ENCODE data around the gene HDGFL1.

DNA sequence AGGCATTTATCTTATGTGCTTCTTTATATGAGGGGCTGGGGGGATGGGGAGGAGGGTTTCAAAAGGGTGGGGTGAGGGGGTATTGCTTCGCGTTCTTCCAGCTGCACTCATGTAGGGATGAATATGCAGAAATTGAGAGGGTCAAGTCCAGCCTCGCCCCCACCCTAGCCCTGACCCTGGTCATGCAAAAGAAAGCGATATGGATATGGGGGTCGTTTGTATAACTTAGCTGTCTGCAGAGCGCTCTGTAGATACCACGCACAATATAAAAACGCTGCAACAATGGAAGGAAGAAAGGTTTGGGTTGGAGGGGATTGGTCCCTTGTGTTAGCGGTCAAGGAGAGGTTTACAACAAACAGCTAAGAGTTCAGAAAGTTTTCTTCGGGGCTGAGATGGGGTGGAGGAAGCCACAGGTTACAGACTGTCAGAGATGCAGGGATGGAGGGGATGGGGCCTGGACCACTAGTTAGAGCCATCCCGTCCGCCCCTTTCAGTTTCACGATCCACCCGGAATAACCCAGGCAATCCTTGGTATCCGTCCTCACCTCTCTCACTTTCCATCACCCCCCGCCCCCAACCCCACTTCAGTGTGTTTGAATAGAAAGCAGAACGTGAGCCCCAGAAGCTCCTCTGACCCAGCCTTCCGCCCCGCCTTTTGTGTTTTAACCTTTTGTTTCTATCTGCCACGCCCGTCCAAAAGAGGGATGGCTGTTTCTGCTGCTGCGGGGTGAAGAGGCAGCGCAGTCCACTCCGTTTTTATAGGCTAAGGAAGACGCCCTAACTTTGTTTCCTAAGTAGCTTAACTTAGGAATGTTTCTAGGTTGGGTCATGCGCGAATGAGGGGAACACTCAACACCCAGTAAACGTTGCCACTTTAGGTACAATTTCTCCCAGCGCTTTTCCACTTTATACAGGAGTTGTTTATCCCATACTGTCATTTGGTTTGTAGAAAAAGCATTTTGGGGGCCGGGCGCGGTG lies 73.6 kb downstream of the SOX4 start:
- PRO-cap = bidirectional peak, plus-strand start at position 124 of the sequence, minus-strand start at position 127 of the sequence; bidirectional peak, plus-strand start at position 493 of the sequence, minus-strand start at position 514 of the sequence; bidirectional peak, plus-strand start at position 704 of the sequence, minus-strand start at position 659 of the sequence

GRCh38 chr6:21883352-21884087 lies 290.0 kb downstream of the SOX4 start:
- PRO-cap = no peak

DNA sequence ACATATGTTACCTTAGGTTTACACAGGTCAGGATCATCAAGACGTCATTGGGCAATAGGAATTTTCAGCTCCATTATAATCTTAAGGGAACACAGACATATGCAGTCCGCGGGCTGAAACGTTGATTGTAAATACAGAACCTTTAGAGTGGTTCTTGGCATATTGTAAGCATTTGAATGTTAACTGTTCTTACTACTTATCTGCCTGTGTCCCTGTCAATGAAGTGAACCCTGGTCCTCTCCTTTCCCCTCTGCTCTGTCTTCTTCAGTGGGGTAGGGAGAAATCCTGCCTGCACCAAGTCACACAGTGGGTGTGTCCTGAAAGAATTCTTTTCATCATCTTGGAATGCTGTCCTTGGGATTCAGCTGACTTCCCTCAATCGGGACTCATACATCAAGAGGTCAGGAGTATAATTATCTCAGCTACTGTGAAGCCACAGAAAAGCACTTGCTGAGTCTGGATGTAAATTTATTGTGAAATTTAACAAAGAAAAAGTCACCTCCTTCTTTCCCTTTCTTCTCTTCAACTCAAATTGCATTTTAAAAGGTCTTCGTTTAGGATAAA lies 328.5 kb downstream of the SOX4 start:
- PRO-cap = no peak

DNA sequence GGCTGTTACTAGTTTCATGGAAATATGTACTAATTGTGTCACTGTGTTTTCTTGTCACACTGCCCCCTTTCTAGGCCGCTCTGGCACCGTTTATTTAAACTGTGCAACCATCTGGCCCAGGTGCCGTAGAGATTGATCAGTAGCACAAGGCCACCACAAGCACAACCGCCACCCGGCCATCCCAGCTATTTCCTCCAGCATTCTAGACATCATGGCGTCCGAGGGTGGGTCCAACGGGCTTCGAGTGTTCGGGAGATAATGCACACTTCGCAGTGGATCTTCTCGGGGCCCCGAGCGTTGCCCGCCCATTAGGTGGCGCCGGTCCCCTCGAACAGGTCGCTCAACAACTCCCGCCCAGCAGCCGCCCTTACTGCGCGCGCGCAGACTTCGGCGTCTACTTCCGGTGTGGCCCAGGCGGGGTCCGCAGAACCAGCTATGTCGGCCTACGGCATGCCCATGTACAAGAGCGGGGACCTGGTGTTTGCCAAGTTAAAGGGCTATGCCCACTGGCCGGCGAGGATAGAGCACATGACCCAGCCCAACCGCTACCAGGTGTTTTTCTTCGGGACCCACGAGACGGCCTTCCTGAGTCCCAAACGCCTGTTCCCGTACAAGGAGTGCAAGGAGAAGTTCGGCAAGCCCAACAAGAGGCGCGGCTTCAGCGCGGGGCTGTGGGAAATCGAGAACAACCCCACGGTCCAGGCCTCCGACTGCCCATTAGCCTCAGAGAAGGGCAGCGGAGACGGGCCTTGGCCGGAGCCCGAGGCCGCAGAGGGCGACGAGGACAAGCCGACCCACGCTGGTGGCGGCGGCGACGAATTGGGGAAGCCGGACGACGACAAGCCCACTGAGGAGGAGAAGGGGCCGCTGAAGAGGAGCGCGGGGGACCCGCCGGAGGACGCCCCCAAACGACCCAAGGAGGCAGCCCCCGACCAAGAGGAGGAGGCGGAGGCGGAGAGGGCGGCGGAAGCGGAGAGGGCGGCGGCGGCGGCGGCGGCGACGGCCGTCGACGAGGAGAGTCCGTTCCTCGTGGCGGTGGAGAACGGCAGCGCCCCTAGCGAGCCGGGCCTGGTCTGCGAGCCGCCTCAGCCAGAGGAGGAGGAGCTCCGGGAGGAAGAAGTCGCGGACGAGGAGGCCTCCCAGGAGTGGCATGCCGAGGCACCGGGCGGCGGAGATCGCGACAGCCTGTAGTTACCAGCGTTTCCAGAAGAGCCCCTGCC lies at the start of gene HDGFL1:
Gene HDGFL1 (plus strand): TSS at position 426 of the 1,220 bp plus-strand sequence.
- PRO-cap = no peak

DNA sequence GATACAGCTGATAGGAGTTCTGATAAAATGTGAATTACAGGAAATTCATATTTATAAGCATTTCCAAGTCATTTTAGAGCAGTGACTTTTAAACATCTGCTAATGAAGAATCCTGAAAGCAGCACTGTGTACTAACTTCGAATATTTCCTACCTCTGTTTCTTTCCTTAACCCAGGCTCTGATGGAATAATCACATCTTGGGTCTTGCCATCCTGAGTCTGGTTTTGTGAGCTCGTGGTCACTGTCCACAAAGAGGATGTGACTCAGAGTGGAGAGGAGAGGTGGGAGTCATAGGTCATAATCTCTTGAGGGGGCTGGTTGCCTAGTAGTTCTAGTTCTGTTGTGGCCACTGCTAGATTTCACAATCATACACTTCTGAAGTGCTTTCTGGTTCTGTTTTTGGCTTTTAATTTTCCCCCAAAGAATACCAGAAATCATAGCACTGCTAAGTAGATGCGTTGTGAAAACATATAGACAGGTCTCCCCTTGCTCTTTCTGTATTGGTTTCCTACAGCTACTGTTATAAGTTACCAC lies 102.6 kb downstream of the NRSN1 start:
- PRO-cap = no peak

DNA sequence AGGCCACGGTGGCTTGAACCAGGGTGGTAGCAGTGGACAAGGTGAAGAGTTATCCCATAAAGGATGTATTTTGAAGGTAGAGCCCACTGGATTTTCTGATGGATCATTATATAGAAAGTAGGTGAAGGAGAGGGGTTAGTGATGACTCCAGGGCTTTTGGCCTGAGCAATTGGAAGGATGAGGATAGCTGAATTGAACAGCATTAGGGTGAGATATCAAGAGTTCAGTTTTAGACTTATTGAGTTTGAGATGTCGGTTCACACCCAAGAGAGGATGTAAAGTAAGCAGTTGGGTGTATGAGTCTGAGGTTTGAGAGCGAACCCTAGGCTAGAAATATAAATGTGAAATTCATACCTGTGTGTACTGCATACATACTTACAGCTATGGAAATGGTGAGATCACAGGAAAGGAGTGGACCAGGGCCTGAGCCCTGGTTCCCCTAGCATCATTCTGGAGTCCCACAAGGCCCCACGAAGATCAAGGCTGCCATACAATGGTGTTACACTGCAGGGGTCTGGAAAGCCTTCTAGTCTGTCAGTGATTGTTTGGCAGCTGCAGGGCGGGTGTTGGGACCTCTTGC lies 3.3 kb downstream of the ALDH5A1 start:
- PRO-cap = no peak

GRCh38 chr6:24662206-24663128 lies 4.2 kb downstream of the TDP2 start:
- PRO-cap = no peak

GRCh38 chr6:24701297-24701885 lies 17.6 kb downstream of the C6orf62 start:
- PRO-cap = no peak

GRCh38 chr6:24705274-24706458 lies 13.3 kb downstream of the C6orf62 start:
- PRO-cap = no peak

DNA sequence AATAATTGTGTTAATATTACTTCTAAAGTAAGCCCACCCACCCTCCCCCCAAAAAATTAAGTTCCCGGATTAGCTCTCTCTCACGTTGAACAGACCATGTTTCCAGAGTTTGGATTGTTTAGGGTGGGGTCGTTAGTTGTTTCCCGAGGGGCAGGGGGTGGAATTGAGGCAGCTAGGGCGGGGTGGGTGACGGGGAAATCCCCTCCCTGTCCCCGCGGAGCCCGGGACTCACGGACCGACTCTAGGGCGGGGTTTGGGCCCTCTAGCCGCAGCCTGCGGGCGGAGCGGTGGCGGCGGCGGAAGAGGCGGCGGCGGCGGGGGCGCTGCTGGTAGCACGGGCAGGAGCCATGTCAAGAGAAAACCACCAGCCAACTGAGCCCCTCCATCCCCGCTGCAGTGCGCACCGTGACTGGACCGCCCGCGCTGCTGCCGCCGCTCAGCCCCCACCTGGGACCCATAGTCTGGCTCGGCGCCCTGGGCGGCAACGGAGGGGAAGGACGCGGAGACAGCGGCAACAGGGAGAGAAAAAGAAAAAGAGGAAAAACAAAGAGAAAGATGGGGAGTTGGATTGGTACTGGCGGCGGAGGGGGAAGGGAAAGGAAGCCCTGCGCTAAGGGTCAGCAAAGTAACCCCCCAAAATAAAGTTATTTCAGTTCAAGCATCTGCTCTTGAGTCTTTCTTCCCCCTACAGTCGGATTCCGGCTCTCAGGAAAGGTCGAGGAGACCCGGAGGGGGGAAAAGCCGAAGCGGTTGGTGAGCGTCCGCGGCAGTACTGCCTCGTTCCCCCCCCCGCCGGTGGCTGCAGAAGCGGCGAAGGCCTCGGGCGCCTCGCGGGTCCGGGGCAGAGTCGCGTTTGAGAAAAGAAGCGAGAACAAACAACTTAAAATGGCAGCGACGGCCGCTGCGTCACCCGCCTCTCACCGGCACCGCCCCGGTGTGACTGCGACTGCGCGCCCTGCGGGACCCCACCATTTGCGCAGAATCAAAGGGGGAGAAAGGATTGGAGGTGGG lies 1.3 kb upstream of the C6orf62 start:
- PRO-cap = bidirectional peak, plus-strand start at position 302 of the sequence, minus-strand start at position 411 of the sequence; unidirectional peak, minus-strand start at position 830 of the sequence

GRCh38 chr6:24744873-24745540 lies 26.1 kb upstream of the C6orf62 start:
- PRO-cap = no peak

- PRO-cap = no peak
These were observed 9.3 kb upstream of the GMNN start for GRCh38 chr6:24765332-24765928.

DNA sequence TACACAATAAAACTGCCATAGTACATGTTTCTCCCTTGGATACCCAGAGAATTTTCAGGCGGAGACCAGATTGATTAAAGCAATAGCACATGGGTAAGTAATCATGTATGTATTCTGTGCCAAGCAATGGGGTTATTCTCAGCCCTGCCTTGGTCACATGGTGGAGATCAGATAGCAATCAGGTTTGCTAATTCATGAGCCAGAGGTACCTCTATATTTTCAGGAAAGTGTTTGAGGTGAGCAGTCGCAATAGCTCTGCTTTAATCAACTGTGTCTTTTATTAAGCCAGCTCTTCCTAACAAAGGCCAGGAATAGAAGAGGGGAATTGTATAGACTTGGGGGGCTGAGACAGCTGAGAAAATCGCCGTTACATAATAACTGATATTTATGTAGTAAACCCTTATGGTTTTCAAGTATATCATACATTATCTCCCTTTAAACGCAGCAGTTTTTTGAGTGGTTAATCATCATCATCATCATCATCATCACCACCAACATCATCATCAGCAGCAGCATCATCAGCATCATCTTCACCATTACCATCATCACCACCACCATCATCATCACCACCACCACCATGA lies 9.3 kb downstream of the RIPOR2 start:
- PRO-cap = no peak

GRCh38 chr6:25056076-25056827 lies 120.5 kb upstream of the RIPOR2 start:
- PRO-cap = no peak

GRCh38 chr6:25153667-25154658 lies 125.2 kb upstream of the CARMIL1 start:
- PRO-cap = no peak

DNA sequence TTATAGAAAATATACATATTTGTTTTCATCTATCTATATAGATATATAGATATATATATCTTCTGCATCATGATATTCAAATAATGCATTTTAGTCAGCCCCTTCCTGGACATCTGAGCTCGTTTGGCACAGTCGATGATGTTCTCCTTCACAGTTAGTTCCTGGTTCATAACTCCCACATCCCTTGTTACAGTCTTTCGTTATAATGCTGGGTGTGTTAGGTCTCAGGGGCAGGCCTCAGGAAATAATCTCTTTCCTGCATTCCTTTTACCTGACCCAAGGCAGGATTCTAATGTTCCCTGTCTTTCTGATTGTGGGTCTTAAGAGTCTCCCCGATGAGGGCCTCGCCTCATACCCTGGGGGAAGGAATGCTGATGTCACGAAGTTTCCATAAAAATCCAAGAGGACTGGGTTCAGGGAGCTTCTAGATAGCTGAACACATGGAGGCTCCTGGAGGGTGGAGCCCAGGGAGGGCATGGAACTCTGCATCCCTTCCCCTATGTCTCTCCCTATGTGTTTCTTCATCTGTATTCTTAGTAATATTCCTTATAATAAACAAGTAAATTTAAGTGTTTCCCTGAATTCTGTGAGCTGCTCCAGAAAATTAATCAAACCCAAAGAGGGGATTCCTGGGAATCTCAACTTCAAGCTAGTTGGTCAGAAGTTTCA lies 103.9 kb upstream of the CARMIL1 start:
- PRO-cap = no peak

GRCh38 chr6:25317809-25318368 lies 38.7 kb downstream of the CARMIL1 start:
- PRO-cap = no peak

- PRO-cap = no peak
These were observed 2.4 kb downstream of the TRIM38 start for GRCh38 chr6:25964983-25965402.

GRCh38 chr6:26019785-26020070 lies 523 bp upstream of the H3C1 start:
- PRO-cap = no peak

DNA sequence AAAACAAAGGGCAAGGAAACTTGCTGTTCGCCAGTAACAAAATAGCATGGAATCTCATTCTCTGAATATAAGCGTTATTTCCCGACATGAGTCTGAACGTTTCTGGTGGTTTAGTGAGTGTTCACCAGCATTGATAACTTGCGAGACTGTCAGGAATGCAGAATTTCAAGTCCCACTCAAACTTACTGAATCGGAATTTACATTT lies 369 bp upstream of the H3C3 start:
- PRO-cap = no peak

All from neuron (in vitro differentiated cells).